LNCaP clone FGC (cell line): ENCODE data around the gene SRGAP2C.

- RRBS, 2 experiments: no CpG with 5 or more reads among the region's 5 CpGs
Observed at GRCh38 chr1:120493833-120494677, 79.2 kb downstream of the NBPF8 start.

DNA sequence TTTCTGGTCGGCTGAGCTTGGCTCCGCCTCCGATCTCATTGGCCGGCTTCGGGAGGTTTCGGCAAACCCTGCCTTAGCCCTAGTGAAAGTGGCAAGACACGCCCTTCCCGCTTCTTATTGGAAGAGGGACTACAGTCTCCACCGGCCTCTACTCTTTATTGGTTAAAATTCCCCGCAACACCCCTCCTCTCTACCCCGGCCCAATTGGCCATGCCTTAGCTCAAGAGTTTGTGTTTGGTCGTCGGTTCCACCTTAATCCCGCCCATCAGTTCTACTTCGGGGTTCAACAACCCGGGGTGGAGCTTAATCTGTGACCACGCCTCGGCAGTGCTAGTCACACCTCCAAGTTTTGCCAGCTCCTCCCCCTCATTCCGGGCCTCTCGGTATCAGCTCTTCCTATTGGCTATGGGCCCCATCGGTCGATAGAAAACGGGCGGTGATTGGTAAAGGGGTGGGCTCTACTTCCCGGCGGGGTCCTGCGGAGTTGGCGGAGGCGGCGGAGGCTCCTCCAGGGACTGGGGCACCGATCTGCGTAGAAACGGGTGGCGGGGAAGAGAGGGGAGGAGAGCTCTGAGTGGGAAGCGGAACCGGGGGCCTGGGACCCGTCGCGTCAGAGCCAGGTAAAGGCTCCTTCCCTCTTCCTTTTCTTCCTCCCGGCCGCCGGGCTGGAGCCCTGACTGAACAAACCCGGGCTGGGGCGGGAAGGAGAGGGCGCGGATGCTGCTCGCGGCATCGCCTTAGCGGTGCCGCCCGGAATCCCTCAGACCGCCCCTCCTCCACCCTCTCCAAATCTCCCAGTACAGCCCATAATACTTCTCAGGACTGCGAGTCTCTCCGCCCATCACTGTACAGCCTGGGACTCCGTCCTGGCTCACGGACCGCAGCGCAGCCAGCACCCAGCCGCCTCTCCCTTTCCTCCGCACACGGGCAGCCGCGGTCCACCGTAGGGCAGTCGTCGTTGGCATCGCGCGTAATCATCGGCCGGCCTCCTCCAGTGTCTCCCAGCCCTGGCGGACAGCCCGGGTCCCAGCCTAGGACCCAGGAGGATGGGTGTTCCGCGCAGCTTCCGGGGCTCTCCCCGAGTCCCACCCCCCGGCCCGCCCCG lies at the start of gene SRGAP2C:
SRGAP2C (plus strand) TSS at position 471 of the 1,105 bp plus-strand sequence.
- RRBS, 2 experiments: no CpG with 5 or more reads among the region's 81 CpGs

- RRBS, 2 experiments: no CpG with 5 or more reads among the region's 17 CpGs
Observed at GRCh38 chr1:121401695-121402269, 217.0 kb downstream of the SRGAP2C start.

GRCh38 chr1:121511300-121512534 lies 326.9 kb downstream of the SRGAP2C start:
- RRBS, 2 experiments: no CpG with 5 or more reads among the region's 9 CpGs

DNA sequence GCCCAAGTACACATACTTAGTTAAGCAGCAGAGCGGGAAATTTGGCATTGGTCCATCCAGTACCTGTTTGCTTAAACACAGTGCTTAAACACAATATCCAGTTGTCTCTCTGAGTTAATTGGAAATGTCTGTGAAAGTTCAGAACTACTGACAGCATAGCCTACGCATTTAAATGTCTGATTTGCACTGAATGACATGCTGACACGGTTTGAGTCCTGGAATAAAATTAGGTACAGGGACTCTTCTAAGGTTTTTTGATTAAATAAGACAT lies 337.4 kb downstream of the SRGAP2C start:
- RRBS, 2 experiments: no CpG with 5 or more reads among the region's 3 CpGs

DNA sequence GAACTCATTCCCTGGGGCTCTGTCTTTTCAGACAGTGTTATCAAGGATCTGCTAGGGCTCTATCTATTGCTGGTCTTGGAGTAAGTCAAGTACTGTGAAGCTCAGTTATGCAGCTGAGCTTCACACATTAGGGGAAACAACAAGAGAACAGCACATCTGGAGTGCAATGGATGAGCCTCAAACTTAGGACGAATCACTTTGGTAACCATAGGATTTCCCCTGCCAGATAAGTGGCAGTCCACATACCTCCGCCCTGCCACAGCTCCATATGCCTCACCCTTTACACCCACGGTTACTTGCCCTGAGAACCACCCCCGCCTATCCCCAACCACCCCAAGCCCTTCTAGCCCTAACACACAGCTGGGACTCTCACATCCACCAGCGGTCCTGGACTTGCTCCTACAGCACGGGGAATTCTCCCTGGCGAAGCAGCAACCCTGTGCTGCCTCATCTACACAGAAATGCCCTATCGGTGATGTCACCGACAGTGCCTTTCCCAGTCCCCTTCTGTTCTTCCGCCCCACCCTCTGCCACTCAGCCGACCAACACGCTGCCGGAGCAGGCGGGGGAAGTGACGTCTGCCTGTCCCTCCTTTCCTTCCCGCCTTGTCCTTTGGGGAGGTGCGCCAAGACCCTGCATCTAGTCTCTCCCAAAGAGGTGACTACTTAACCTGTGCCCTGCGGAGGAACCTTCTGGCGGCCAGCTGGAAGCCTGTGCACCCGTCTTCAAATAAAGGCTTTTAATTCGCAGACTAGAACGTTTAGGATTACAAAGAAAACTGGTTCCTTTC lies 185.2 kb downstream of the H3-7 start:
- RRBS, 2 experiments: no CpG with 5 or more reads among the region's 22 CpGs

GRCh38 chr1:143972410-143972780 lies 609 bp upstream of the FAM72C start:
- RRBS, 2 experiments: no CpG with 5 or more reads among the region's 22 CpGs

DNA sequence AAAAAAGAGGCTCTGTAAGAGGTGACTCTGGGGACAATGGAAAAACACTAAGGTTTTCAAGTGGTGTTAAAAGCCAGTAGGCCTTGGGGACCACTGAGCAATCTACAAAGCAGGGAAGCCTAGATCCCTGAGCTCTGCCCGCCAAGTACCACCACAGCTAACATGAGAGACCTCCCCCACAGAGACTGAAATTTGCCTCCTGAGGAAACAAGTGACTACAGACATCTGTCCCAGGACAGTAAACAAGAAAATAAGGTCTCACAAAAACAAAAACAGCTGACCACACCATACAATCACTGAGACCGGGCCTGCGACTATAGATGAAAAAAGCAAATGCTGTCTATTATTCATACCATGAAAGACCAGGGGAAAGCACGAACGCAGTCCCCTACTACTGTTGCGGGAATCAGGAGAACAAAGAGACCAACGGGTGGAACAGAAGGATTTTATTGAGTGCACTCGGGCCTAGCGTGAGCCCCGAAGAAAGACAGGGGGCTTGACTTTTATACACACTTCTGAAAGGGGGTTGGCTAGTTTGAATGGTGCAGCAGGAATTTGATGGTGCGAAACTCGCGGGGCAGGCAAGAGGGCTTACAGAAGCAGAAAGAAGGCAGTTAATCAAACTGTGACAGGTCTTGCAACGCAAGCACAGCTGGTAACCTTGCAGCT lies 47.1 kb upstream of the PPIAL4F start:
- RRBS, 2 experiments: no CpG with 5 or more reads among the region's 14 CpGs

DNA sequence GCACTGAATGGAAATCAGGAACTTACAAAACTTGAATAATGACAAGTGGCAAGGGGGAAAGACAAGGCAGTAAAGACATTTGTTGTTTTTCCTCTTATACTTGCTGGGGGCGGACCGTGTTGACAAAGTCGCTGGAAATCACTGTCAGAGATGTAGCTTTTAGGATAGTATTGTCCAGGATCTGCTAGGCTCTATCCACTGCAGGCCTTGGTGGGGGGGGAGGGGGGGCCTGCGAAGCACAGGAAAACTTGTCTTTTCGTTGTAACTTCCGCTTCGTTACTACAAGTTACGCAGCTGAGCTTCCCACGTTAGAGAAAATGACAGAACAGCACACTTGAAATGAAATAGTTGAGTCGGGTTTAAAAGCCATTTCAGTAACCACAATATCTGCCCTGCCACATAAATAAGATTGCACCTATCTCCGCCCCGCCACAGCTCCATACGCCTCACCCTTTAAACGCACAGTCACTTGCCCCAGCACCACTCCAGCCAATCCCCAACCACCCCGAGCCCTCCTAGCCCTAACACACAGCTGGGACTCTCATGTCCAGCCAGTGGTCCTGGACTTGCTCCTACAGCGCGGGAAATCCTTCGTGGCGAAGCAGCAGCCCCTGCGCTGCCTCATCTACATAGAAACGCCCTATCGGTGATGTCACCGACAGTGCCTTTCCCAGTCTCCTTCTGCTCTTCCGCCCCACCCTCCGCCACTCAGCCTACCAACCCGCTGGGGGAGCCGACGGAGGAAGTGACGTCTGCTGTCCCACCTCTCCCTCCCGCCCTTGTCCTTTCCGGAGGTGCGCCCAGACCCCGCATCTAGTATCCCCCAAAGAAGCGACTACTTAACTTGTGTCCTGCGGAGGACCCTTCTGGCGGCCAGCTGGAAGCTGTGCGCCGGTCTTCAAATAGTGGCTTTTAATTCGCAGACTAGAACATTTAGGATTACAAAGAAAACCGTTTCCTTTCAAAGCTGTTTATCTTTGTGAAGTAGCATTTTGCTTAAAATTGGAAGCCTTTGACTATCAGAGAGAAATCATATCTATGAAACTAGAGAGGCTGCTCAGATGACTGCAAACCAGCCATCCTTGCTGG lies 46.2 kb upstream of the PPIAL4F start:
- RRBS, 2 experiments: no CpG with 5 or more reads among the region's 40 CpGs

GRCh38 chr1:145818045-145818482 lies 5.8 kb downstream of the RNF115 start:
- RRBS, 2 experiments: no CpG with 5 or more reads among the region's 7 CpGs

DNA sequence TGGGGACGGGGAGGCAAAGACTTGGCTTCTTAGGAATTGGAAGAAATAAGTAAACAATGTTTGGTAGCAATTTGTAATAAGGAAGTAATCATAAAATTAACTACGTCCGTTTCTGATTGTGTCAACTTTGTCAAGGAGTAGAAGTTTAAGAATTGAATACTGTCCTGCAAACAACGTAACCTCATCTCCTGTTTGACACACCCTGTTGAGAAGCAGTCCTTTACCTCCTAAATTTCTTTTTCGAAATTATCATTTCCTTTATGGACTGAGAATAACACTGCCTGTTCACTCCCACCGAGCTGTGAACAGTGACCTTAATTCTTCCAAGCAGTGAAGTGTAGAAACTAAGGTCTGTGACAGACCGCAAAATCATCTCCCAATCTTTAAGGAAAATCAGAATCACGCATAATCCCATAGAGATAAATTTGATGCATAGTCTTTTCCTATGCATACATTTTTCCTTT lies 604 bp downstream of the POLR3C start:
- RRBS, 2 experiments: no CpG with 5 or more reads among the region's 8 CpGs

- RRBS, 2 experiments: no CpG with 5 or more reads among the region's 7 CpGs
Observed at GRCh38 chr1:145859296-145859511, 323 bp upstream of the PIAS3 start.

DNA sequence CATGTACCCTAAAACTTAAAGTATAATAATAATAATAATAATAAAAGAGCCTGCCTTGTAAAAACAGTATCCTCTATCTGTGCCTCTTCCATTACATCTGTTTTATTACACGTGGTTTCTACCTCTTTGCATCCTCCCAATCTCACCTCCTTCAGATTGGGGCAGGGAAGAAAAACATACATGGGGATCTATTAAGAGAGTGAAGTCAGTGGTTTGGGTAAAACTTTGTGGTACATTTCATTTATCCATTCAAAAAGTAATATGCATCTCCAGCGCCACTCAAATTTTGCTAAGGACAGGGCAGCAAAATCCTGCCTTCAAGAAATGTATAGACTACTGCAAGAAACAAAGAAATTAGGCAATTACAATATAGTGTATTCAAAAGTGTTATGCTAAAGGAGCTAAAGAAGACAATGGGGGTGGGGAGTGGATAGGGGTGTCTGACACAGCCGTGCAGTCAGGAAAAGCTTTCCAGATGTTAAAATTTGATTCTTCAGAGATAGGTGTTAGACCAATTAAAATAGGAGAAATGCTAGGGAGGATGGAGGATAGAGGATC lies 2.4 kb upstream of the PEX11B start:
- RRBS, 2 experiments: no CpG with 5 or more reads among the region's 3 CpGs

GRCh38 chr1:145923238-145923730 lies 4.0 kb downstream of the RBM8A start:
- RRBS, 2 experiments: no CpG with 5 or more reads among the region's 1 CpG

GRCh38 chr1:145926546-145926854 lies 784 bp downstream of the RBM8A start:
- RRBS, 2 experiments: no CpG with 5 or more reads among the region's 10 CpGs

- RRBS, 2 experiments: no CpG with 5 or more reads among the region's 11 CpGs
Observed at GRCh38 chr1:145993938-145994885, 2.2 kb downstream of the TXNIP start.

DNA sequence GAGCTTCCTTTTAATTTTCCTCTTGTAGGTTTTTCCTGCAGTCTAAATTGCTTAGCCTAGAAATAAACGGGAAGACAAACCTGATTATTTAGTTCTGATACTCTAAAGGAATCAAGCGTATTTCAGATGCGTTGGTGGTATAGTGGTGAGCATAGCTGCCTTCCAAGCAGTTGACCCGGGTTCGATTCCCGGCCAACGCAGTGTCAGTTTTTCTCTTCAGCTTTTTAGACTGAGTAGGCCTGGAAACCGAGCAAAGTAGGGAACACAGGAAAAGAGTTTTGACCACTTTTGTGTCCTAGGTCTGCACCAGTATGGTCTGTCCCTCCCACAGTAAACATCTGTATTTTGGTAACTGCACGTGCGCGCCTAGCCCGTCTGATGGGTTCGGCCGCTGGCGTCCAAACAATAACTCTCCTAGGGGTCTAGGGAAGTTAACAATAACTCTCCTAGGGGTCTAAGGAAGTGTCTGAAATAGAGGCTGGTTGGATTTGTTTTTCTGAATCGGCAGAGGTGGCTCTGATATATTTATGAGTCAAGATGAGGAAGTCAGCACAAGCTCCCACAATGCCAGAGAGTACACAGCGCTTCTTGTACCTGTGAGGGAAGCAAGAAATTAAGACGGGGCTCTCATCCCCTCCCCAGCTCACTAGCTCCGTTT lies 15.5 kb upstream of the HJV start:
- RRBS, 2 experiments: no CpG with 5 or more reads among the region's 19 CpGs

DNA sequence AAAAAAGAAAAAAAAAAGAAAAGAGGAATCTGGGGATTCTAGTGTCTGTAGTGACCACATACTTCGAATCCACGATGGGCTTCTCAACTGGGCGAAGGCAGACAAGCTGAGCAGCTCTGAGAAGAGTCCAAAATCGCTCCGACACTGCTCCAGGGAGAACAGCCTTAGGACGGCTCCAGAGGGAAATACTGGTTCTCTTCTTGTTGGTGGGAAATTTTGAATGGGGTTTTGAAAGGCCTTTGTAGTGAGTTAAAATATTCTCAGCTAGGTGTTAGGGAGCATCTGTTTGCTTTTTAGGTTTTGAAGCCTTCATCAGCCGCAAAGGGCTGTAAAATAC lies 18.3 kb upstream of the HJV start:
- RRBS, 2 experiments: no CpG with 5 or more reads among the region's 7 CpGs

GRCh38 chr1:146369859-146370331 lies 25.3 kb upstream of the PPIAL4H start:
- RRBS, 2 experiments: no CpG with 5 or more reads among the region's 30 CpGs